ENCODE measurements around a stretch of chr7.

DNA sequence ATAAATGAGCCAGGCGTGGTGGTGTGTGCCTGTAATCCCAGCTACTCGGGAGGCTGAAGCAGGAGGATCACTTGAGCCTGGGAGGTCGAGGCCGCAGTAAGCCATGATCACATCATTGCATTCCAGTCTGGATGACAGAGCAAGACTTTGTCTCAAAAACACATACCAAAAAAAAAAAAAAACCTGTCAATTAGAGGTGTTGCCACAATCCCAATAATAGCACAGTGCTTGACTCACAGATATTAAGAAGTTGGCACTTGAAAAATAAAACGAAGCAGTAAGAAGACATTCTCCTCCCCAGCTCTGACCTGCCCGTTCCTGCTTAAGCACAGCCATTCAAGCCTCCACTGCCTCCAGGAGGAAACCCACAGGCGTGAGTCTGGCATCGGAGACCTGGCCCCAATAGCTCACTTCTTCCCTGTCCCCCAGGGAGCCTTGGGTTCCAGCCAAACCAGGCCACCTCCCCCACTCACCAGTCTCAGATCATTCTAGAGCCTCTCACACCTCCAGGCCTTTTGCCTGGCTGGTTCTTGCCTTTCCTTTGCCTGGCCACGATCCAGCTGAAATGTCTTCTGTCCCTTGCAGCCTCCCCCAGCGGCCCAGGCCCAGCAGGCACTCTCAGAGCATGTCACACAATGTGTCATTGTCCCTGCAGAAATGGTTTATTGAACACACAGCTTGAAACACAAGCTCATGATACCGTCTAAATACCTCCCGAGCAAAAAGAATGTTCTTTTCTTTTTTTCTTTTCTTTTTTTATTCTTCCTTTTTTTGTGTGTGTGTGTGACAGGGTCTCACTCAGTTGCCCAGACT lies 45.2 kb upstream of the GTF2I start:
- PRO-cap, result no peak
- RRBS, 2 experiments, result no CpG with 5 or more reads among the region's 12 CpGs

DNA sequence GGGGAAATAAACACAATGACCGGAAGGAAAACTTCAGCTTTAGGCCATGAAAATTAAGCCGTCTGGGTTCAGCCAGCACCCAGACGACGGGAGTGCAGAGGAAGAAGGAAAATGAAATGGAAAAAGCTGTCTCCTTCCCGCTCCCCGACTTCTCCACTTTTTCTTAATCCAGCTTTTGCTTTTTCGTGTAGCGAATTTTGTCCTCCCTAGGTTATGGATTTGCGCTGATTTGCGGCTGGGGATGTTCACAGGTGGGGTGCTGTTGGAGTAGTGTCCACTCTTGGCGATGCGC lies 1.2 kb downstream of the GTF2I start:
- PRO-cap, result no peak
- RRBS, 2 experiments, result 0 to 2% methylated on average over 1 of the region's 12 CpGs

DNA sequence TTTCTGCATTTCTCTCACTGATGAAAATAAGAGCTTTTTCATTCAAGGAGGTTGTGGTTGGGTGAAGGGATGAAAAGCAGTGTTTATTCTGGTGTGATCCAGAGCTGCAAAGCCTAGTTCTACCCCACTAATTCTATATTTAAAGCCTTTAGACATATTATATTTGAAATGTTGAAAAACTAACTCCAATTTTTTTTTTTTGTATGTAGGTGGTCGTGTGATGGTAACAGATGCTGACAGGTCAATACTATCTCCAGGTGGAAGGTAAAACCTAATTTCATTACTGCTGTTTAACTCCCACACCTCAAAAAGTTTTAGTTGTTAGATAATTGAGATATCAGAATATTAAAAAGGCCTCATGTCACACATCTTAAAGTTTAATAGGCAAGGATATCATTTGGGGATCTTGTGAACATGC lies 47.4 kb downstream of the GTF2I start:
- PRO-cap, result no peak
- RRBS, 2 experiments, result no CpG with 5 or more reads among the region's 1 CpG

DNA sequence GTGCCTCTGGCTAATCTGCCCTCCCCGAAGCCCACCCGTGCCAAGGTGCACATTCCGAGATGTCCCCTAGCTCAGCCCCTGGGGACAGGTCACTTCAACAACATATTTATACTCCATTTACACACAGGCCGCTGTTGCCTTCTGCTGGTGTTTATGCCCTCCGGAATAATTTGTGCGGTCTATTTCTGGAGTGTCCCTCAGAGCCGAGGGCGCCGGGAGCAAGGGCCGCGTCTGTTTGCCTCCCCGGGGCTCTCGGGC lies 39.3 kb downstream of the CASTOR2 start:
- PRO-cap, result no peak
- RRBS, 2 experiments, result no CpG with 5 or more reads among the region's 13 CpGs

- PRO-cap, result no peak
- RRBS, 2 experiments, result no CpG with 5 or more reads among the region's 5 CpGs
These were observed 17.1 kb downstream of the RCC1L start for GRCh38 chr7:75056530-75056891.

DNA sequence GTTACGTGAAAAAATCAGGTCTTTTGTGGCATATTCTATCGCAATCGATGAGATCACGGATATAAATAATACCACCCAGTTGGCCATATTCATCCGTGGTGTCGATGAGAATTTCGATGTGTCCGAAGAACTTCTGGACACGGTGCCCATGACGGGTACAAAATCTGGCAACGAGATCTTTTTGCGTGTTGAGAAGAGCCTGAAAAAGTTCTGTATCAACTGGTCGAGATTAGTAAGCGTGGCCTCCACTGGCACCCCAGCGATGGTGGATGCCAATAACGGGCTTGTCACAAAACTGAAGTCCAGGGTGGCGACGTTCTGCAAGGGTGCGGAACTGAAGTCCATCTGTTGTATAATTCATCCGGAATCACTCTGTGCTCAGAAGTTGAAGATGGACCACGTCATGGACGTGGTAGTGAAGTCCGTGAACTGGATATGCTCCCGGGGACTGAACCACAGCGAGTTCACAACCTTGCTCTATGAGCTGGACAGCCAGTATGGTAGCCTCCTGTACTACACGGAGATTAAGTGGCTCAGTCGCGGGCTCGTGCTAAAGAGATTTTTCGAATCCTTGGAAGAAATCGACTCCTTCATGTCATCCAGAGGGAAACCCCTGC lies 55.8 kb downstream of the GTF2IRD2B start:
- PRO-cap, result no peak
- RRBS, 2 experiments, result no CpG with 5 or more reads among the region's 31 CpGs

DNA sequence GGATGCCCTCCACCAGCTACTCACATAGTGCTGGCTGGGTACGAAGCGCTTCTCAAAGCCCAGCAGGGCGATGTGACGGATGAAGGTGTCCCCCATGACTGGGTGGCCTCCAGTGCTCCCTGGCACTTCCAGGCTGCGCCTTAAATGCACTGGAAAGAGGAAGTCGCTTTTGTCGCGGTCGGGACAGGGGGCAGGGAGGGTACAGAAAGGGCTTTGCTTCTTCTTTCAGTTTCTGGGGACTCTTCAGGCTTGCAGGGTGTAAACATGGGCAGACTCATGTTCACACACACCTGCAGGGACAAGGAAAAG lies 79.4 kb downstream of the GTF2IRD2B start:
- PRO-cap, result no peak
- RRBS, 2 experiments, result no CpG with 5 or more reads among the region's 9 CpGs

GRCh38 chr7:75438349-75439018 lies 43.1 kb downstream of the TRIM73 start:
- PRO-cap, result no peak
- RRBS, 2 experiments, result no CpG with 5 or more reads among the region's 8 CpGs

DNA sequence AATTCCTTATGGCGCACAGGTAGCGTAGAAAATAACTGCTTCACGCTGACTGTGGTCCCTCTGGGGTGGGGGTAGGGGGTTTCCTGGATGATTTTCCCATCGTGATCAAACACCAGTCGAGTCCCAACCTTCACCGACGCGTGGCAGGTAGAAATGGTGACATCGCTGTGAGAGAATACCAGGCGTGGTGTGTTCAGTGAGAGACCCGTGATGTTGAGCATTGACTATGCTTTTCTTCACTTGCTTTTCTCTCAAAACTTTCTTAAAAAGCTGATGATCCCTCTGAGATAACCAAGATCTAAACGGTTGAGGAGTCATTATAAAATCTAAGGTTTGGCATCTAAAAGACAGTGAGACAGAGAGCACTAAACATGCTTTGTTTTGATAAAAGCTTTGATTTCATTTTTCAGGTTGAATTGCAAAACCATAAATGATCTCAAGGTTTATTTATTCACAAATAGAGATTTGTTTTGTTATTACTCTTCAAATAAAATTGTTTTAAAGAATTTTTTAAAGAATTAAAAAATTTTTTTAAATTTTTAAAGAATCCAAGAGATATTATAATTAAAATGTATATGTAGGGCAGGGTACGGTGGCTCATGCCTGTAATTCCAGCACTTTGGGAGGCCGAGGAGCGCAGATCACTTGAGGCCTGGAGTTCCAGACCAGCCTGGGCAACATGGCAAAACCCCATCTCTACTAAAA lies 19.0 kb downstream of the SPDYE5 start:
- PRO-cap, result no peak
- RRBS, 2 experiments, result no CpG with 5 or more reads among the region's 15 CpGs

DNA sequence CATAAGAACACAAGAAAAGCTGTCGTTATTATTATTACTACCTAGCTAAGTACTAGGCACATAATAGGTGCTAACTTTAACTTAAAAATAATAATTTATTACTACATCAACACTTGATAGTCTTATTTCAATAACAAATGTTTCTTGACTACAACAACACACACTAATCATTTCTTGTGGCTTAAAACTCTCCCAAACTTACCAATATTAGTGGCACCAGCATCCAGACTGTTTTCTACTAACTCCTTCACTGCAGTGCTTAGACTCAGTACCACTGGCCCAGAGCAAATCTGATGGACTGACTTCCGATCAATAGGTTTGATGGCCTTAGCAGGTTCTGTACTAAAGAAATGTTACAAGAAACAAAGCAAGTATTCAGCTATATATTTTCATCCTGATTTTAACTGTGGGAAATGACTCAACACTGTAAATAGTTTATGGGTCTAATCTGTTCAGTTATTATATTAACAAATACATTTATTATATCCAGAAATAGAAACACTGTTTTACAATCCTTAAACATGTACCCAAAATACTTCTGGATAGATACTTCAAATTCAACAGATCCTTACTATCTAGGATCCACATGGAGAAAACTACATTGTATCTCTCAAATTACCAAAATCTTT lies 22.4 kb downstream of the SPDYE5 start:
- PRO-cap, result no peak
- RRBS, 2 experiments, result no CpG with 5 or more reads among the region's 2 CpGs

DNA sequence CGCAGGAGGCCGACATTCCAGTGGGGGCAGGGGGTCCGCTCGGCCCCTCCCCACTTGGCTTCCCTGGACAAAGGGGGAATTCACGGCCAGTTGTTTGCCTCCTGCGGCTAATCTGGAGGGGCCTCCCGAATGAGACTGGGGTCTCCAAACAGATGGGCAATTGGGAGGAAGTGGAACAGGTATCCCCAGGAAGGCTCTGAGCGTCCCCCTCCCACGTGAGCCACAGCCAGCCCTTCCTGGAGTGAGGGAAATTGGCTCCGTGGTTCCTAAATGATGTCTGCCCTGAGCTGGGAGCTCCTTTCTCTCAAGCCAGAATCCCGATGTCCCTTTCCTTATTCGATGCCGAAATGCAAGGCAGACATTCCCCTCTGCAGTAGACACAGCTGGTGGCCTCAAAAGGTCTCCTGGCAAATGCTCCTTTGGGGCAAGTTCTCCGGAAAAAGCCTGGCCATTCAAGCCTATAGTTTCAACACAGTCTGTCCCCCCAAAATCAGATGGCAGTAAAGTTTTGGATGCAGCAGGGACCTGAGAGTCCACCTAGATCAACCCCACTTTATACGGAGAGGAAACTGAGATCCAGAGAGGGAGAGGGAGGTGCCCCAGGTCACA lies 98.9 kb downstream of the HIP1 start:
- PRO-cap, result no peak
- RRBS, 2 experiments, result no CpG with 5 or more reads among the region's 15 CpGs

DNA sequence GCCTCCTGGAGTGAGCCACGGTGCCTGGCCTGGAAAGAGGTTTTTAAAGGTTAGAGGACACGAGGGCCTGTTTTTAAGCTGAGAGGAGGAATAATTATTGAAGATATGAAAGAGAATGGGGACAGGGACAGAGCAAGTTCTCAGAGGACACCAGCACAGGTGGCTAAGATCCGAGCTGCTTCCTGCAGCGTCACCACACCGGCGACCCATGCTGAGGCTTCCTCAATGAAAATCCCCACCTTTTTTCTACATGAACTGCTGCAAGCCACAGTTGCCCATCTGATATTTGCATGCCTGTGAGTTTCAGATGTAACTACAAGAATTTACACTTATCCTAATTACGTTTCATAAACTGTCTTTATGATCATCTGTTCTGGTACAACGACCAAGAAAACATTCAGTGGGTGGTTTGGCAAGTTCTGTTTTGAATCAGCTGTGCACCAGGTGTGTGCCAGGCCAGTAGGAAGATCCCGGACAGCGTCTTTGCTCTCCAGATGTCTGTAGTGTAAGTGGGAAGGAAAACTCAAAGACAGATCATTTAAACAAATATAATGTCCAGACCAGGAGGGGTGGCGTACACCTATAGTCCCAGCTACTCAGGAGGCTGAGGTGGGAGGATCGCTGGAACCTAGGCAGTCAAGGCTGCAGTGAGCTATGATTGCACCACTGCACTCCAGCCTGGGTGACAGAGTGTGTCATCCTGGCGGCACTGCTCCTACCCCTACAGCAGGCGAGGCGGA lies 75.8 kb downstream of the HIP1 start:
- PRO-cap, result no peak
- RRBS, 2 experiments, result no CpG with 5 or more reads among the region's 15 CpGs

- PRO-cap, result no peak
- RRBS, 2 experiments, result no CpG with 5 or more reads among the region's 4 CpGs
These were observed 67.4 kb downstream of the HIP1 start for GRCh38 chr7:75671295-75671767.

DNA sequence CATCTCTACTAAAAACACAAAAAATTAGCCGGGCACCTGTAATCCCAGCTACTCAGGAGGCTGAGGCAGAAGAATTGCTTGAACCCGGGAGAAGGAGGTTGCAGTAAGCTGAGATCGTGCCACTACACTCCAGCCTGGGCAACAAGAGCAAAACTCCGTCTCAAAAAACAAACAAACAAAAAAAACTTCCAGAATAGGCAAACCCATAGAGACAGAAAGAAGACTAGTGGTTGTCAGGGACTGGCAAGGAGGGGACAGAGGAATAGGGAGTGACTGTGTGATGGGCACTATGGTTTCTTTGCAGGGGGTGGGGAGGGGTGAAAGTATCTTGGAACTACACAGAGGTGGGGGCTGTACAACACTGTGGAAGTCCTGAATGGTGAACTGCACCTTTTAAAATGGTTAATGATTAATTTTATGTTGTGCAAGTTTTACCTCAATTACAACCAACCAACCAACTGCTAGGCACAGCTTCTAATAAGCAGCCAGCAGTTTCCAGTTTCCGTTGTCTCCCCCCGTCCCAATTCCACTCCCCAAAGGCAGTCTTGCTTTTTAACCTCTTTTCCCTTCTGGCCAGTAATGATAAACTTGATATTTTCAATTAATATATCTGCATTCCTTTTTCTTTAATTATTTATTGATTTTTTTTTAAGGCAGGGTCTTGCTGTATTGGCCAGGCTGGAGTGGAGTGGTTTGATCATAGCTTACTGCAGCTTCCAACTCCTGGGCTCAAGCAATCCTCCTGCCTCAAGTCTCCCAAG lies 46.9 kb downstream of the HIP1 start:
- PRO-cap, result no peak
- RRBS, 2 experiments, result no CpG with 5 or more reads among the region's 6 CpGs

DNA sequence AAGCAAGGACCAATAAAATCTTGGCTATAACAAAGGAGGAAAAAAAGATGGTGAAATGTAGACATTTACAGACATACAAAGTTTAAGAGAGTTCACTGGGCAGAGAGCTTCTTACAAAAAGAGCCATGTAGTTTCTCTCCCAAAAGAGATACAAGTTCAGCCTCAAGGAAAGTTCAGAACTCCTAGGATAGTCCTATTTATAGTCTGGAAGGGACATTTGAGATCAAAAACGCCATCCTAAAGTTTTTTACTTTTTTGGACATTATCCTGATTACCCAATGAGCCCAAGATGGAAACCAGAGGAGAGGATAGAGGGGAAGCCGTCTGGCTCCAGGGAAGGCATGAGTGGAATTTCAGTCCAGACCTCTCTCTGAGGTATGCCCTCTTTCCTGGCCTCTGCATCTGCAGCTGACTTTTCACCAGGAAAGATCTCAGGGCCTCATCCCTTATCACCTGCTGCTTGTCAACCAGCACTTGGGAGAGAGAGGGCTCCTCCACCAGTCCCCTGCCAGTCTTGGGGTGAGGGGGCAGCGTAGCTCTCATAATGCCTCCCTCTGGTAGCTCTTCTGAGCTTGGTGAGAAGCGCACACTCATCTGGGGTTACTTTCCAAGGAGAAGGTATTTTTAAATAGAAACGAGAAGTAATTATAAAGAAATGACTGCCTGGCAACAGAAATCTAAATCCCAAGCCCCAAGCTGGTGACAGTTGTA lies 27.2 kb downstream of the HIP1 start:
- PRO-cap, result no peak
- RRBS, 2 experiments, result no CpG with 5 or more reads among the region's 5 CpGs

GRCh38 chr7:75795785-75796353 lies 17.7 kb downstream of the CCL24 start:
- PRO-cap, result no peak
- RRBS, 2 experiments, result no CpG with 5 or more reads among the region's 9 CpGs

- PRO-cap, result no peak
- RRBS, 2 experiments, result no CpG with 5 or more reads among the region's 12 CpGs
These were observed 6.4 kb upstream of the RHBDD2 start for GRCh38 chr7:75872285-75872943.

DNA sequence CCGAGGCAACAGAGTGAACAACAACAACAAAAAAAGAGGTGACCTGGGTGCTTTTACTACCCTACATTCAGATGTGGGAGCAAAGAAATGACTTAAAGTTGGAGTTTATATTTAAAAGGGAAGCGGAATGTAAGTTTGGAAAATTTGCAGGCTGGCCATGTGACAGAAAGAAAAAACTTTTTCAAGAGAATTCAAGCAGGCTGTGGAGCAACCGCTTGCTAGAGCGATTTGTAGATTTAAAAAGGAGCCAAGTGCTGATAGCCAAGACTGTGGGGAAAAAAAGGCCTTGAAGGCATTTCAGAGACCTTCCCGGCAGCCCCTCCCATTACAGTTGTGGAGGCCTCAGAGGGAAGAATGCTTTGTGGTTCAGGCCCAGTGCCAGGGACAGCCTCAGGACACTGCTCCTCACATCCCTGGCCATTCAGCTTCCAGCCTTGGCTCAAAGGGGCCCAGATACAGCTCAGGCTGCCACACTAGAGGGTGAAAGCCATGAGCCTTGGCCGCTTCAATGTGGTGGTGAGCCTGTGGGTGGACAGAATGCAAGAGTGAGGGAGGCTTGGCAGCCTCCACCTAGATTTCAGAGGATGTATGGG lies 19.4 kb downstream of the POR start:
- PRO-cap, result no peak
- RRBS, 2 experiments, result no CpG with 5 or more reads among the region's 6 CpGs

- PRO-cap, result no peak
- RRBS, 2 experiments, result no CpG with 5 or more reads among the region's 26 CpGs
These were observed 31.4 kb downstream of the TMEM120A start for GRCh38 chr7:75962672-75963773.

DNA sequence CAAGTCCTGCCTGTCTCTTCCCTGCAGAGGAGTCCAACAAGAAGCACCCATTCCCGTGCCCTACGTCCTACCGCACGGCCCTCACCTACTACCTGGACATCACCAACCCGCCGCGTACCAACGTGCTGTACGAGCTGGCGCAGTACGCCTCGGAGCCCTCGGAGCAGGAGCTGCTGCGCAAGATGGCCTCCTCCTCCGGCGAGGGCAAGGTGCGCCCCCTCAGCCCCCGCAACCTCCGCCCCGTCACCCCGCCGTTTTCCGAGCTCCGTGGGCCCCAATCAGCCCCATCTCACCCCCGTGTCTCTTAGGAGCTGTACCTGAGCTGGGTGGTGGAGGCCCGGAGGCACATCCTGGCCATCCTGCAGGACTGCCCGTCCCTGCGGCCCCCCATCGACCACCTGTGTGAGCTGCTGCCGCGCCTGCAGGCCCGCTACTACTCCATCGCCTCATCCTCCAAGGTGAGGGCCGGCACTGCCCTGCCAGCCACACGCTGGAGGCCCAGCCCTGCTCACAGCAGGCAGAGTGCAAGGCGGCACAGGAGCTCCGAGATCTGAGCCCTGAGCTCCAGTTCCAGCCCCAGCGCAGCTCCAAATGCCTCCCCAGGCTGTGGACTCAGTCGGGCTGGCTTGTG lies 9.5 kb downstream of the TMEM120A start:
- PRO-cap, result no peak
- RRBS, 2 experiments, result no CpG with 5 or more reads among the region's 39 CpGs